Esophagus muscularis mucosa (tissue), 4 donors: Measurements from ENCODE around the gene TMPRSS2.

GRCh38 chr21:41257402-41258136 lies 59.0 kb upstream of the FAM3B start:
- PRO-cap = no peak
- RAMPAGE, long total RNA, 4 experiments = no peak in any of the 4 experiments

GRCh38 chr21:41419828-41420996 lies 5.8 kb upstream of the MX1 start:
- PRO-cap = bidirectional peak, plus-strand start at chr21:41420593, minus-strand start at chr21:41420413
- RAMPAGE, long total RNA, 4 experiments = start-site peak on the plus strand in 2 of 4 experiments, at chr21:41420282-41420638 at its widest, 5 to 16 reads per replicate

DNA sequence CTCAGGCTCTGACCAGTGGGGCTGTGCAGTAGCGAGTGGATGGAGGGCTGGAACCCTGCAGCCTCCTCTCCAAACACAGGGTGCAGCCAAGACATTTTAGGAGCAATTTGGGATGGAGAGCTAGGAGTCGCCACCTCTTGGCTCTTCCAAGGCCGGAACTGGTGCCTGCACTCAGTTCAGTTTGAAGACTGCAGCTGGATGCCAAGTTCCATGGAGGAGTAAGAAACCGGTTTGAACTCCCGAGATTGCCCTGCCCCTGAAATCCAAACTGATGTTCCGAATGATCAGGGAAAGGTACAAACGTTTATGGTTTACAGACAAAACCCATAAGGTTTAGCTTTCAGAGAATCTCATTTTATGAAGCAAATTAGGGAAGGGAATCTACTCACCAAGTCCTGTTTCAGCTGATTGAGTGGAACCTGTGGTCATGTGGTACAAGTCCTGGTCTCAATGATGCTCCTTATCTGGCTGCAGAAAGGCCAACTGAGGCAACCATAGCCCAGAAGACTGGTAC lies 3.0 kb downstream of the MX1 start:
- PRO-cap = no peak
- RAMPAGE, long total RNA, 4 experiments = no peak in any of the 4 experiments

GRCh38 chr21:41440827-41441058 lies 14.7 kb downstream of the MX1 start:
- PRO-cap = no peak
- RAMPAGE, long total RNA, 4 experiments = no peak in any of the 4 experiments

DNA sequence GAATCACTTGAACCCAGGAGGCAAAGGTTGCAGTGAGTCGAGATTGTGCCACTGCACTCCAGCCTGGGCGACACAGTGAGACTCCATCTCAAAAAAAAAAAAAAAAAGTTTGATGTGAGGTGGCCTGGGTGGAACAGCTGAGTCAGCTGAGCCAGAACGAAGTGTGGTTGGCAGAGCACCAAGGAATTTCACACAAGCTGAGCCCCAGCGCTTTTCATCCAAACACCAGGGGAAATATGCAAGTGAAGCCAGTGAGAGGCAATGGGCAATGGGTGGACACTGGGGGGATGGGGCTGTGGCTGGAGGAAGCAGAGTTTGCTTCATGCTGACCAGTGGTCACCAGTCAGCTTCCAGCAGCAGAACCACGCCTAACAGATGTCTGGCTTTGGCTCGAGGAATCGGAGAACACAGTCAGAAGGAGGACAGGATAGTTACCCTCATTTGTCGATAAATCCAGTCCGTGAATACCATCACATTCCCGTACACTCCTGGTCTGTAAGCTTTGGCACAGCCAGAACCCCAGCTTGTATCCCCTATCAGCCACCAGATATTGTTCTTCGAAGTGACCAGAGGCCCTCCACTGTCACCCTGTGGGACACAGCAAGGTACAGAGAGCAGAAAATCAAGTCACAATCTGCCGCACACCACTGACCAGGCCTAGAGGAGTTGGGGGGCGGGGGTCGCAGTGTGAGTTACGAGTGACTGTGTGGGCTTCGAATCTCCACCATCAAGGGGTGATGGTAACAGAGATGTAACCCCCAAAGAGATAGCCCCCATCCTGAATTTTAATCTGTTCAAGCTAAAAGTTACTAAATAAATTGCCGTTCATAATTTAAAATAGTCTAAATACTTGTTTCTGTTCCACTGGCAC lies 40.4 kb downstream of the TMPRSS2 start:
- PRO-cap = no peak
- RAMPAGE, long total RNA, 4 experiments = no peak in any of the 4 experiments

DNA sequence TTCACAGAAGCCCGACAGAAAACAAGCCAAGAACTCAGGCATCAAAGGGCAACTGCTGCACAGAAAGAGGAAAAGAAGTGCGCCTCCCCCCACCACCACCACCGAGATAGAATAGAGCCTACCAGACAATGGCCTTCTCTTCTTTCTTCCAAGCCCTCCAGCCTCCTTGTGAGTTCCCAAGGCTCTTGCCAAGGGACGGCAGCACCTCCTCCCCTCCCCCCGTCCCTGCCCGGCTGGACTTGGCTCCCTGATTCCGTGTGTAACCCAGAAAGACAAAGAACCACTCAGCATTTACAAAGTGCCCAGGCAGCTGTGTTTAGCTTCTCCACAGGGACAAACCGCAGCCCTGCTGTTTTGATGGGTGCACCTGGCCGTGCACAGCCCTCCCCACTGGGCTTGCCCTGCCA lies 30.2 kb downstream of the TMPRSS2 start:
- PRO-cap = no peak
- RAMPAGE, long total RNA, 4 experiments = no peak in any of the 4 experiments

- PRO-cap = no peak
- RAMPAGE, long total RNA, 4 experiments = no peak in any of the 4 experiments
These were observed at the start of gene TMPRSS2 for GRCh38 chr21:41507826-41508462. TSS of gene TMPRSS2 (minus strand) at chr21:41508158.

- PRO-cap = no peak
- RAMPAGE, long total RNA, 4 experiments = no peak in any of the 4 experiments
These were observed 38.0 kb upstream of the TMPRSS2 start for GRCh38 chr21:41545903-41546390.

- PRO-cap = no peak
- RAMPAGE, long total RNA, 4 experiments = no peak in any of the 4 experiments
These were observed 52.8 kb upstream of the TMPRSS2 start for GRCh38 chr21:41560731-41561257.

DNA sequence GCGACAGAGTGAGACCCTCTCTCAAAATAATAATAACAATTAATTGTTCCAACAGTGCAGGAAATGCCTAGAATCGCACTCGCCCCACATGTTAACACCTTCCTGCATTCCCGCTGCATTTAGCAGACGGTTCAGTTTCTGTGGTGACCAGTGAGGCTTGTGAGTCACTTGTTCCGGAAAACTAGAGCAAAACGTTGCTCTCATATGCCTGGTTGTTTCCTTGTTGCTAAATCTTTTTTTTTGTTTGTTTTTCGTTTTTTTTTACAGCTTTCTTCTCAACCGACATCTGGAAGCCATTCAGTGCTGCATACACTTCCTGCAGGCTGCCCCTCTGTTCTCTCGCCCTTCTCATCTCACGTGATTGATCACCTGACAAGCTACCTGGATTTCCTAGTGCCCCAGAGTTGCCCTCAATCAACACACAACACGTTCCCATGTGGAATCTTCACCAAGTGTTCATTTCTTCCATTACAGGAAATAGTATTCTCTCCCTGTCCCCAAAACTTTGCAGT lies 57.0 kb upstream of the TMPRSS2 start:
- PRO-cap = no peak
- RAMPAGE, long total RNA, 4 experiments = no peak in any of the 4 experiments

GRCh38 chr21:41677581-41678197 lies 89.2 kb downstream of the RIPK4 start:
- PRO-cap = no peak
- RAMPAGE, long total RNA, 4 experiments = no peak in any of the 4 experiments

DNA sequence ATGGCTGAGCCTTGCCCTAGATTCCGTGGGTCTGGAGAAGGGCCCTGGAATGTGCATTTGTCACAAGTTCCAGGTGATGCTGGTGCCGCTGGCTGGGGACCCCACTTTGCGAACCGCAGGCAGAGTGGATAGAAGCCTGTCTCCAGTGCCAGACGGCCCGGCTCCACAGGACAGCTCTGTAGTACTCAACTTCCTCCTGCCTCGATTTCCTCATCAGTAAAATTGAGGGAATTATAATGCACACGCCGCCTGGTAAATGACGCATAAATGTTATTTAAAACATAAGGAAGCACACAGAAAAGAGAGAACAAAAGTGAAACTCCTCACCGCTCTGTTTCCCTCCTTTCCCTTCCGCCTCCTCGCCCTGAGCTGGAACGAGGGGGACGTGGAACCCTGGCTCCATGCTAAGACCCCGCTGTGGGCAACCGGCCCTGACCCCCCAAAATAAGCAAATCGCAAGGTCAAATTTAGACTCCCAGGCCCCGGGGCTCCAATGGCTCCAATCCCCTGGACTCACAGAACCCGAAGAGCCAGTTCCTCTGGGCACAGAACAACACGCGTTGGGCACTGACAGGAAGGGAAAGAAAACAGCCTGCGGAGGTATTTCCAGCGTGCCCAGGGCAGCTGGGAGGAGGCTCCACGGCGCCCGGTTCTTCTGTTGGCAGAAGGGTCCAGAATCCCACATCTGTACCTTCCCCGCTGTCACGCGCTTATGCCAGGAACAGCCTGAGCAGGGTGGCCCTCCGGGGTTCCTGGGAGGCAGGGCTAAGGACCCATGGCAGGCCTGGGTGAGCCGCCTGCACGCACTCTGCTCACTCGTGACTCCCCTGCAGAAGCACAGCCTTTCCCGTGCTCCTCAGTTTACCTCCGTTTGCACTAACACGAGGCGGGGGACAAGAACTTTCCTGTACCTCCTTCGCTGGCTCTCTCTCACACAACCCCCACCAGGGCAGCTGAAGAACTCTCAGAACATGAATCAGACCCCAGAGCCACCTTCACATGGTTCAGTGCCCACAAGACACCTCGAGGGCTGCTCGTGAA lies 85.6 kb downstream of the RIPK4 start:
- PRO-cap = no peak
- RAMPAGE, long total RNA, 4 experiments = no peak in any of the 4 experiments

- PRO-cap = no peak
- RAMPAGE, long total RNA, 4 experiments = no peak in any of the 4 experiments
These were observed 41.1 kb downstream of the RIPK4 start for GRCh38 chr21:41725468-41726521.

DNA sequence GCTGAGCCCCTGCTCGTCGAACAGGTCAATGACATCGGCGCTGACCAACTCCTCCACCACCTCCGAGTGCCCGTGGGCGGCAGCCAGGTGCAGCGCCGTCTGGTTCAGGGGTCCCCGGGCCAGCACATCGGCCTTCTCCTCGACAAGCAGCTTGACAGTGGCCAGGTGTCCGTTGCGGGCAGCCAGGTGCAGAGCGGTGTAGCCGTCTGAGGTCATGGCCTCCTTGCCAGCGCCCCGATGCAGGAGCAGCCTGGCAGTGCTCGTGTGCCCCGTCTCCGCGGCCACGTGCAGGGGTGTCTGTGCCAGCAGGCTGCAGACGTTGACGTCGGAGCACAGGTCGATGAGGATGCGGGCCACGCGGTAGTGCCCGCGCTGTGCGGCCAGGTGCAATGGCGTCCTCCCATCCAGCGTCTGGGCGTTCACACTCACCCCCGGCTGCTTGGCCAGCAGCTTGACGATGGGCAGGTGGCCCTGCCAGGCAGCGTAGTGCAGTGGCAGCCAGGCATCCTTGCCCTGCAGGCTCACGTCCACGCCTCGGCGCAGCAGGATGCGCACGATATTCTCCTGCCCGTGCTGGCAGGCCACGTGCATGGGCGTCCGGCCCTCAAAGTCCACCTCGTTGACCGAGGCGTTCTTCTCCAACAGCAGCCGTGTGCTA lies 25.7 kb downstream of the RIPK4 start:
- PRO-cap = no peak
- RAMPAGE, long total RNA, 4 experiments = no peak in any of the 4 experiments

DNA sequence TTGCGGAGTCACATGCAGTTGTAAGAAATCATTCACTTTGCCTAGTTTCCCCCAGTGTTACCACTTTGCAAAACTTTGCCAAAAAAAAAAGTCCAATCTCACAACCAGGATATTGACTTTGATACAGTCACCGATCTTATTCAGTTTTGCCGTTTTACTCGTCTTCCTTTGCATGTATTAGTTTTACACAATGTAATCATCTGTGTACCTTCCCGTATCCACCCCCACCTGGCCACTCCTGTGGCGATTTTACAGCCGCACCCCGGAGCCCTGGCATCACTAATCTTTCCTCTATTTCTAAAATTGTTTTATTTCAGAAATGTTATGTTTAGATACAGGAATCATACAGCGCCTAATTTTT lies 447 bp upstream of the RIPK4 start:
- PRO-cap = no peak
- RAMPAGE, long total RNA, 4 experiments = no peak in any of the 4 experiments

- PRO-cap = no peak
- RAMPAGE, long total RNA, 4 experiments = no peak in any of the 4 experiments
These were observed 47.2 kb upstream of the RIPK4 start for GRCh38 chr21:41814052-41814438.

DNA sequence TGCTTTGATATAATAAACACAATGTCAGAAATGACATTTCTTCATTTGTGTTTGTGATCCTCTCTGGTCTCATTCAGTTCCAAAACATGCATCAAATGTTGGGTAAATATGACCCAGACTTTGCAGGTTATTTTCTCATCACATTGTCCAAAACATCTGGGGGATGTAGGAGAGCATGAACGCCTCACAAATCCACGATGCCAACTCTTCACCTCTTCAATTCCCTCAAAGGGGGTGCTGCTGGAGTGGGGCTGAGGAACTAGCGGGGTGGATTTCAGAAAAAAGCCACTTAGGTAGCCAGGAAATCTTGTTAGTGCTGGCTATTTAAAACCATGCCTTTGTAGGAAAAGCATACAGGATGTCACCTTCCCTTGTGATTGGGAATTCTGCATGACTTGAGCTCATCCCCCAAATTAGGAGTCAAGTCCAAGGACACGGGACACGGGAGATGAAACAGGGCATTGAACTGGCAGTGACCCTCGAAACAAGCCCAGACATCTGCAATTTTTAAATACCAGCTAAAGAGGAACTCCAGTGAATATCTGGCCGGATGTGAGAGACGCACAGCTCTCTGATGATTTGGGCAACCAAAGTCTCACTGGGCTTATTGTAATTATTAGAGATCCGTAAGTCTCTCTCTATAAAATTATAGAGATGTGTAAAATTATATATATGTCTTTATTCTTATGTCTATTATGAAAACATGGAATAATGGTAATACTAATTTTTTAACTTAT lies 32.9 kb downstream of the C2CD2 start:
- PRO-cap = no peak
- RAMPAGE, long total RNA, 4 experiments = no peak in any of the 4 experiments

DNA sequence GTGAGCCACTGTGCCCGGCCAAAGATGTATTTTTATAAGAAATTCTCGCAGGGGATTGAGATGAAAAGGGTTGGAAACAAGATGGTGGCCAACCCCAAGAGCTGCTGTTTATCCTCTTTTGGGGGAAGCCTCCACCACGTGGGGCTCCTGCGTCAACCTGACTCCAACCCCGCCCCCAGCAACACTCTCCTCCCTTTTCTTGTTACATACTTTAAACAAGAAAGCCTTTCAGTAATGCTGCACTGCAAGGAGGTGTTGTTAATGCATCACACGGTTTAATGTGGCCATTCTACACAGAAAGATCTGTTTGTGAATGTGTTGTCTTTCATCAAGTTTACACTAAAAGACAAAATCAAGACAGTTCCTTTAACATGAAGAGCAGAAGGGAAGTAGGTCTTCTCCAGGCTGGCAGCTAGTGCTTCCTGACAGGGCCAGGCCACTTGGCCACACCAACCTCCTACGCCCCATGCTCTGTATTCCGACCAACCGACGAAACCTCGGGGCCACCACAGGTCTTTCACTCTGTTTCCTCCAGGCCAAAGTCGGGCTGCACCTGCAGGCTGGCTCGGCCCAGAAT lies 26.0 kb downstream of the C2CD2 start:
- PRO-cap = no peak
- RAMPAGE, long total RNA, 4 experiments = no peak in any of the 4 experiments

- PRO-cap = no peak
- RAMPAGE, long total RNA, 4 experiments = no peak in any of the 4 experiments
These were observed 30.4 kb upstream of the ZBTB21 start for GRCh38 chr21:42040404-42041064.

- PRO-cap = no peak
- RAMPAGE, long total RNA, 4 experiments = no peak in any of the 4 experiments
These were observed 10.1 kb downstream of the UMODL1 start for GRCh38 chr21:42081188-42081624.